Placental epithelial cell (primary cell): ENCODE measurements around the genes TMEM106C, CCDC184 and ANP32D.

GRCh38 chr12:46660809-46661010, 165.1 kb downstream of the SLC38A4 start:
- CAGE, long polyA plus RNA: no peak

DNA sequence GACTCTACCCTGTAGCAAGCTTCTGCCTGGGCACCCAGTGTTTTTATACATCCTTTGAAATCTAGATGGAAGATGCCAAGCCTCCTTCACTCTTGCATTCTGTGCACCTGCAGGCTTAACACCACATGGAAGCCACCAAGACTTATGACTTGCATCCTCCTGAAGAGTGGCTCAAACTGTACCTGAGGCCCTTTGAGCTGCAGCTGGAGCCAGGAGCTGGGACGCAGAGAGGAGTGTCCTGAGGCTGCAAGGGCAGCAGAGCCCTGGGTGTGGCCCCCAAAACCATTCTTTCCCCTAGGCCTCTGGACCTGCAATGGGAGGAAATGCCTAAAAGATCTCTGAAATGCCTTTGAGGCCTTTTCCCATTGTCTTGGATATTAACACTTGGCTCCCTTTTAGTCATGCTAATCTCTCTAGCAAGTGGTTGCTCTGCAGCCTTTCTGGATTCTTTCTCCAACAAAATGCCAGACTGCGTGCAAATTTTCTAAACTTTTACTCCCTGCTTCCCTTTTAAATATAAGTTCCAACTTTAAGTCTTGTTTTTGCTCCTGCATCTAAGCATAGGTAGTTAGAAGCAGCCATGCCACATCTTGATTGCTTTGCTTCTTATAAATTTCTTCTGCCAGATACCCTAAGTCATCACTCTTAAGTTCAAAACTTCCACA, 156.1 kb downstream of the SLC38A4 start:
- CAGE, long polyA plus RNA: no peak

GRCh38 chr12:46797720-46798984, 27.6 kb downstream of the SLC38A4 start:
- CAGE, long polyA plus RNA: no peak

GRCh38 chr12:46799977-46800811, 25.6 kb downstream of the SLC38A4 start:
- CAGE, long polyA plus RNA: no peak

GRCh38 chr12:46804372-46804855, 21.4 kb downstream of the SLC38A4 start:
- CAGE, long polyA plus RNA: no peak

GRCh38 chr12:47276597-47277330, 197.0 kb upstream of the AMIGO2 start:
- CAGE, long polyA plus RNA: no peak

GRCh38 chr12:47312922-47313469, 233.2 kb upstream of the AMIGO2 start:
- CAGE, long polyA plus RNA: no peak

GRCh38 chr12:47378871-47379188, 299.1 kb upstream of the AMIGO2 start:
- CAGE, long polyA plus RNA: no peak

GRCh38 chr12:47393006-47393287, 312.9 kb downstream of the RPAP3 start:
- CAGE, long polyA plus RNA: no peak

- CAGE, long polyA plus RNA: no peak
Observed at GRCh38 chr12:47758063-47758505, 596 bp downstream of the RAPGEF3 start.

- CAGE, long polyA plus RNA: no peak
Observed at GRCh38 chr12:47774540-47775853, 2.0 kb downstream of the SLC48A1 start.

DNA sequence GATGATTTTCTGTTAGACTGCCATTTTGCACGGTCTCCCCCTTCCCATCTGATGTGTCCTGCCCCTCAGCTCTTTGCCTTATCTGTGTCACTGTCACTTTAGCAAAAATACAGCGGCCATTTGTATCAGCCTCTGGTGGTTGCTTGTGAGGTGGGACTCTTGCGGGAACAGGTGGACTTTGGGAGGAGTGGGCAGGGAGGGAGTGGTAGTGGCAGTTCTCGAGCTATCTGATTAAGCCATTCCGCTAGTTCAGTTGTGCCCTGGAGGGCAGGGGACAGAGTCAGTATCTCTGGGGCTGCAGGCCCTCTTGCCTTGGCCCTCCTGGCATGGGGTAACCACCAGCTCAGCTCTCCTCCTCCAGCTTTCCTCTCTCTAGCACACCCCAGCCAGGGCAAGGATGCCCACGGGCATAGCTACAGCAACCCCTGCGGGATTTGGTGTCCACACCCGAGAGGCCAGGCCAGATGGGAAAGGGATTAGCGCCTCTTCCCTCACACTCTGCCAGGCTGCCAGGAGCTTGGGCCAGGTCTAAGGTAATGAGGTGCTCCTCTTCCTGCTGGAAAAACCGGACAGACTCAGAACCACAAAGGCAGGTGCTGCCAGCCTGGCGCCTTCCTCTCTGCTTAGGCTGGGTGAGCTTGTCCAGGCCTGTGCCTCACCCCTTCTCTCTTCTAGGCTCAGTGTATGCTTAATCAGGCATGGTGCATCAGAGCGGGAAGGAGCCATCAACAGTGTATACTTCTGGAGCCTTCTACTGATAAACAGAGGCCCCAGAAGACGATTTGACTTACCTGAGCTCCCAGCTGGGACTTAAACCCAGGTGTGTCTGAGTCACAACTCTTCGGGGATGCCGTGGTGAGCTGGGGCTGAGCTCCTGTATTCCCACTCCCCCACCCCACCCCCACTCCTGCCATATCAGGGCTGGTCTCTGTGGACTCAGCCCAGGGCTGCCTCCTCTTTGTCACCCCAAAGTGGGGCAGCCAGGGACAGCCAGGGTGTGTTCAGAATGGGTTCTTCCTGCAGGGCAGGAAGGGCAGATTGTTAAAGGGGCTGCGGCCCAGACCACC, 8.8 kb downstream of the SLC48A1 start:
- CAGE, long polyA plus RNA: no peak

- CAGE, long polyA plus RNA: no peak
Observed at GRCh38 chr12:47782610-47783607, 9.9 kb downstream of the SLC48A1 start.

DNA sequence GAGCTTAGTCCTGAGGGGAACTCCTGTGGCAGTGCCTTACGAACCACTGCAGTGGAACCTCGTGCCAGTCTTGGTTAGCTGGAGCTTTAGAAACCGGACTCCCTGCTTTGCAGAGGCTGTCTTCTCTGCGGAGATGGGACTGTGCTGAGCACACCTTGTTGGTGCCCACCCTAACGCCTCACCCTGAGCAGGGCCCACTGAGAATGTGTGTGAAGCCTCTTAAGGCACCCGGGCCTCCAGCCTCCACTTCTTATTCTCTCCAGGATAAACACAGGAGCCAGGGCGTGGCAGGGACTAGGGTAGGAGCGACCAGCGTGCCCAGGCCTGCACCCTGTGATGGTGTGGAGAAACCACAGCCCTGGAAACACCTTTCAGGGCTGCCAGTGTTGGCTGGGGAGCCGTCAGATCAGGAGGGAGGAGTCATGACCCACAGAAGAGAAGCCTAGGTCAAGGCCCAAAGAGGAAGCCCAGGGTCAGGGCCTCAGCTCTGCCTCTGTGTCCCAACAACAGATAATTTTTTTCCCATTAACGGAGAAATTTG, 41.4 kb downstream of the VDR start:
- CAGE, long polyA plus RNA: no peak

- CAGE, long polyA plus RNA: no peak
Observed at GRCh38 chr12:47867587-47867966, 37.2 kb downstream of the VDR start.

GRCh38 chr12:47895811-47896502, 8.8 kb downstream of the VDR start:
- CAGE, long polyA plus RNA: no peak

DNA sequence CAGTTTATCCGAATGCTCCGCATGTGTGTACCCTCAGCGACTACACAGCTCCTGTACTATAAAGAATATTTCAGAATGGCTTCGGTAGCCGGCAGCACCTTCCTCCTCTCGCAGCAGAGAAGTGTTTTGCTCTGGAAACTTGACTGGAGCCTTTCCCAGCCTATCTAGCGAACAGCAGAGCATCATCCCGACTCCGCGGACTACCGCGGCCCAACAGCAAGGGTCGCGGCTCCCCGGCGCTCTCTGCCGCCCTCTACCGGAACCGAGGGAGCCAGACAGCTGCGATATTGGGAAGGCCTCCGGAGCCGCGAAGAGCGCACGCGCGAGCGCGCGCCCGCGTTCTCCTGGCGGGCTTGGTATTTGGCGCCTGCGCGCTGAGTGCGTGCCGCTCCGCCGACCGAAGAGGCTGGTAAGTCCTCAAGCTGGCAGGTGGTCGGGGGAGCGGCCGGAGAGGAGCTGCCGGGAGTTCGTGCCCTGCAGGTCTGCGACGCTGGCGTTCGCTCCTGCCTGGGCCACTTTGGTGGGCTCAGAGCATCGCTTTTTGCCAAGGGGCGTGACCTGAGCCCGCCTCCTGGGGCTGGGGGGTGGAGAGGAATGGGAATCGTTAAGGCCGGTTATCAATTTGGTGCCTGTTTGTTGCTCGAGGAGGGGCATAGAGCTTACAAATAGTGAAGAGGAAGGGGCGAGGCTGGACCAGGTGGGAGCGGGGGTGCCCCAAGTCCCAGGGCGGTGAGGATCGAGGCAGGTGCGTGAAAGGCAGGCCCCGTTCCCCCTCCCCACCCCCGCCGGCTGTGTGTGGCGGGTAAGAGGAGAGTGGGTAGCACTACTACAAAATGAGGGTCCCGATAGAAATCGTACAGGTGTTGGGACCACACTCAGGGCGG, at the start of gene TMEM106C:
TMEM106C (plus strand) TSS at position 372 of the 884 bp plus-strand sequence.
- CAGE, long polyA plus RNA: no peak

GRCh38 chr12:48175929-48176510, 7.4 kb upstream of the CCDC184 start:
- CAGE, long polyA plus RNA: no peak

GRCh38 chr12:48183393-48184280, at the start of gene CCDC184:
Gene CCDC184 (plus strand): TSS chr12:48183644.
- CAGE, long polyA plus RNA: no peak

GRCh38 chr12:48472228-48472744, at the start of gene ANP32D:
Gene ANP32D (plus strand): TSS chr12:48472559.
- CAGE, long polyA plus RNA: no peak